ENCODE measurements around a stretch of chr4.

GRCh38 chr4:80202570-80203754 is 5.7 kb downstream of the PRDM8 start:
- PRO-cap, result unidirectional peak, minus-strand start at chr4:80203318

GRCh38 chr4:80237766-80238466 is 28.5 kb upstream of the FGF5 start:
- PRO-cap, result no peak

DNA sequence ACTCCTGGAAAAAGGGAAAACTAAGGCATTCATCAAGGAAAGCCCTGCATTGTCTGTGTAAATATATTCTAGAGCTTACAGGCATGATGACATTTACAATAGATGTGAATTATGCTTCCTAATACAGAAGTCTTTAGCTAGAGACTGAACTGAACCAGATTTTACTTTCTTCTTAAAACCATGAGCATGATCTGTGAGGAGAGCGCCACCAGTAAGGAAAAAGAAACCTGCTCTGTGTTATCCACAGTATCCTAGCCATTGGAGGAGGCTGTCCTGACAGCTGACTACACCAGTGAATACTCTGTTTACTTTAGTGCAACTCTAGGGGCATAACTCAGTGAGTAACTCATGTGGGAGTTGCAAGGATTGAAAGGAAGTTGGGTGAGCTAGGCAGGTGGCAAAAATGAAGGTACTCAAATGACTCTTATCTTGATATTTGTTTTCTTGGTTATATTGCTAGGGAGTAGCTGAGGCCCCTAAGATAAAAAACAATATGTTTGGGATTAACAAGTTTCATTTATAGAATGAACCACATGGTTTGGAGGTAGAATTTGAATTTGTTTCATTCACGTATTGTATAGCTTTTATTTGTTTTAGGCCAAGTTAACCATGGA is 2.3 kb downstream of the BMP3 start:
- PRO-cap, result no peak

GRCh38 chr4:81164501-81165167 is 50.4 kb downstream of the PRKG2 start:
- PRO-cap, result no peak

DNA sequence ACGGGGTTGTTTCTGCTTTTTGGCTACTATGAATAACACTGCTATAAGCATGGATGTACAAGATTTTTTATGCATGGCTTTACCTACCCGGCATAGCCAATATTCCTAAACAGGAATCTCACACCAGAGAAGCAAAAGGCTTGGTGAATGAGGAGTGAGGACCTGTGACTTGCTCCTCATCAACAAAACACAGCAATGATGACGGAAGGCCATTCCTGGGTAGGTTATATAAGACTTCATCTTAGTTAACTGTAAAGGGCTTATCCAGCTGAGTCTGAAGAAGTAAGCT is 19.3 kb downstream of the PRKG2 start:
- PRO-cap, result unidirectional peak, minus-strand start at position 187 of the sequence

DNA sequence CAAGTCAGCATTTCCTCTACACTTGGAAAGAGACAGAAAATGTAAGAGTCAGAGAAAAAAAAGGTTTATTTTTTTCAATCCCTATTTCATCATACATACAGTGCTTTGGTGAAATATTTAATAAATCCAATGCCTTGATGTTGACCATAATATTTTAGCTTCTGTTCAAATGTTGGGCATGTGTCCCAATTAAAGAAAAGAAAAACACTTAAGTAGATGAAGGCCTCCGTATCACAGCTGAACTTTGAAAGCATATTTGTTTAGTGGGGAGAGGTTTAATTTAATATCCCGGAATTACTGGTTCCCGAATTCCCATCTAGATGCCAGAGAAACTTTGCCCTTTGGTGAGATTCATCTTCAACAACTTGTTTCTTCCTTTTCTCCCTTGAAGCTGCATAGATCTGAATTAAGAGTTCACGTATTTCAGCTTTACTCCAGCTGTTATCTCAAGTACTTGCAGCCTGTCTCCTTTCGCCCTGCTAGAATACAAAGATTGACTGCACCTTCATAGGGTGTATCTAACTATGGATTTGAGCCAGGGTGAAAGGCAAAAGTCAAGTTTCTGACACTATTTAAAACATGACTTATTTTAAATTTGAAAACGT is 5.7 kb downstream of the RASGEF1B start:
- PRO-cap, result no peak

DNA sequence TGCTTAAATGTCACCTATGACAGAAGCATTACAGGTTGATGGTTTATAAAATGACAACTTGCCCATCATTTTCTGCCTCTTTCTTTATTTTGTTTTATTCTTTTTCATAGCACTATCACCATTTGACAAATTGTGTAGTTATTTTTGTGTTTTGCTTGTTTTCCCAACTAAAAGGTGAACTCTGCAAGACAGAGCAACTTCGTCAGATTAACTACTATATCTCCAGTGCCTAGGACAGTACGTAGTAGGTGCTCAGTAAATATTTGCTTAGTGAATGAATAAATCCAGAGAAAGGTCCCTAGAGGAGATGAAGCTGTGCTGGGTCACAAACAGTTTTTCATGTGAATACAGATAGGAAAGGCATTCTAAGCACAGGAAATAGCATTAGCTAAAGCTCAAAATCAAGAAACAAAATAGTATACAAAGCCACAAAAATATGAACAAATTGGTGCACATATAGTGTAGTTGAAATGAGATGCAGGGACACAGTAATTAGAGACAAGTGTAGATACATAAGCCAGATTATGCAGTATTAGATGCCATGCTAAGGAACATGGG is 154.3 kb upstream of the RASGEF1B start:
- PRO-cap, result no peak

- PRO-cap, result no peak
These were observed 204.9 kb upstream of the RASGEF1B start for GRCh38 chr4:81676625-81676899.

GRCh38 chr4:82421849-82422183 is 8.4 kb downstream of the HNRNPDL start:
- PRO-cap, result no peak

DNA sequence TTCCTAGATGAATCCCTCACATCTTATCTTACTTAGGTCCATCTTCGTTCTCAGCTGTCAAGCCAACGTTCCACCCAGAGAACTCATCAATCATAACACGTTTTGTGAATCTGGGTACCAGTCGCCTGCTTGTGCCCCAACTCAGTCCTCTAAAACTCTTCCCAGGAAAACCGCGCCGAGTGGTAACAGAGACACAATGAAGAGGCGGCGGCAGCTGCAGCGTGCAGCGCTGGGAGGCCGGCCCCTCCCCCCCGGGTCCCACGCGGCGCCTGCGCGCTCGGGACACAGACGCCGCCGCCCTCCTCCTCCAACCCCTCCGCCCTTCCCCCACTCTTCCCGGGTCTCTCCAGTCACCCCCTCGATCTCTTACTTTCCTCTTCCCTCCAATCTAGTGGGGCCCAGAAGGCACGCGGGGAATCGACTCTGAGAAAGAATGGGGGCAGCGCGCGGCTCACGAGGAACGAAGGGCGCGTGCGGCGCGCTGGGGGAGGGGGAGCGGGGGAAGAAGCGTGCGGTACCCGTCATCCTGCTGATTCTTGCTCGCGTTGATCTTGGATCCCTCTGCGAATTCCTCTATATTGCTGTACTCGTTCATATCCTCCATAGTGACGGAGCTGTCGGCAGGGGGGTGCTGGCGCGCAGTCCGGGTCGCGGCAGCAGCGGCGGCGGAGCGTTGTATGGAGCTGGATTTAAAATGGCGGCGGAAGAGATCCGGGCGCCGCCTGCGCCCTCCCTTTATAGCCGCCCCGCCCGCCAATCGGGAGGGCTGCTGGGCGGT is 1.3 kb downstream of the HNRNPDL start:
- PRO-cap, result bidirectional peak, plus-strand start at position 287 of the sequence, minus-strand start at position 306 of the sequence; bidirectional peak, plus-strand start outside the sequence, minus-strand start at position 709 of the sequence

DNA sequence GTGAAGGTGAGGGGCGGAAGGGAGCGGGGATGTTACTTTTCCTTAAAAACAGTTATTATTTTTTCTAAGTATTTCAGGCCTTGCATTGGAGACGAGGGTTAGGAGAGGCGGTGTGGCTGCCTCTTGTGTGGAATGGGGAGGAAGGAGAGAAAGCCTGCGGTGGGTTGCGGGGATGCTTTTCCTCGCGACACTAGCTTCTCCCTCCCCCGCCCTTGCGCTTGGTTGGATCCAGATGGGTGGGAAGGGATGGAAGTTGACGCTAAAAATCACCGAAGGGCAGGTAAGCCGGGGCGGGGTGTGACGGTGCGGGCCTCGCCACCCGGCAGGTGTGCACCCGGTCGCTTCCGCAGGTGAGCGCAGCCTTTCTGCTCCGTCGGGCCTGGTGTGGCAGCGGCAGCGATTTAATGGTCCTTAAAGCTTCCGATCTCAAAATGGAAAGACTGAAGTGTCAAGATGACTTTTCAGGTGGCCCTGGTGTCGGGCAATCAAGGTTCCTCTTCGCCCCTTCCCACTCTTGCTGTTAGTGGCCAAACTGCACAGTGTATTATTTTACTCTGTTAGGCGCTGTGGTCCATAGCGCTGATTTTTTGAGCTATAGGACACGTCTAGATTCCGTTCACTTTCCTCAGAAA is 634 bp downstream of the ENOPH1 start:
- PRO-cap, result no peak

DNA sequence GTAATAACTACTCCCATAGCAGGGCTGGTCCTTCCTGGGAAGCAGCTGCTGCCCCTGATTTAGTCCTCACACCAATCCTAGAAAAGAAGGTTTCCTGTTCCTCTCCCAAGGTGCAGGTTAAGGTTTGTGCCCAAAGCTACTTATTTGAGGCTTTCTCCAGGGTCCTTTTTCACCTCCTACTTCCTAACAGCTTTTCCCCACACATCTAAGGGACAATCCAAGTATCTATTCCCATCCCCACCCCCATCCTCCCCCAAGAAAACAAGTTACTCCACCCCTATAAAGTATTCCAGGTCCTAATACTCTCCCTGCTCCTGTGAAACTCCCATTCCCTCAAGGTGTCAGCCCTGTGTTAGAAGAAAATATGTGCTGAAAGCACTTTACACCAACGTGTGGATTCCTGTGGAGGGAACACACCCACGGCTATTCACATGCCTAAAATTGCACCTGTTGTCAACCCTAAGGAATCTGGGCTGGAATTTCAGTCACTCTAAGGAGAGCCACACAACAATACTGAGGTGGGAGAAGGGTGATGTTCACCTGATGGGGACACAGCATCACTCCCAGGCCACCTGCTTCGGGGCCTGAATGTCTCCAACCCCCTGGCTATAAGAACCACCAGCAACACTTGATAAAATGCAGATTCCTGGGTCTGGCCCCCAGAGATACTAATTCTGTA is 16.1 kb downstream of the SCD5 start:
- PRO-cap, result no peak

- PRO-cap, result no peak
These were observed 848 bp downstream of the SCD5 start for GRCh38 chr4:82797711-82798185.

- PRO-cap, result no peak
These were observed 558 bp upstream of the THAP9 start for GRCh38 chr4:82900022-82900332.

GRCh38 chr4:83212227-83213140 is 72.1 kb downstream of the COQ2 start:
- PRO-cap, result no peak

DNA sequence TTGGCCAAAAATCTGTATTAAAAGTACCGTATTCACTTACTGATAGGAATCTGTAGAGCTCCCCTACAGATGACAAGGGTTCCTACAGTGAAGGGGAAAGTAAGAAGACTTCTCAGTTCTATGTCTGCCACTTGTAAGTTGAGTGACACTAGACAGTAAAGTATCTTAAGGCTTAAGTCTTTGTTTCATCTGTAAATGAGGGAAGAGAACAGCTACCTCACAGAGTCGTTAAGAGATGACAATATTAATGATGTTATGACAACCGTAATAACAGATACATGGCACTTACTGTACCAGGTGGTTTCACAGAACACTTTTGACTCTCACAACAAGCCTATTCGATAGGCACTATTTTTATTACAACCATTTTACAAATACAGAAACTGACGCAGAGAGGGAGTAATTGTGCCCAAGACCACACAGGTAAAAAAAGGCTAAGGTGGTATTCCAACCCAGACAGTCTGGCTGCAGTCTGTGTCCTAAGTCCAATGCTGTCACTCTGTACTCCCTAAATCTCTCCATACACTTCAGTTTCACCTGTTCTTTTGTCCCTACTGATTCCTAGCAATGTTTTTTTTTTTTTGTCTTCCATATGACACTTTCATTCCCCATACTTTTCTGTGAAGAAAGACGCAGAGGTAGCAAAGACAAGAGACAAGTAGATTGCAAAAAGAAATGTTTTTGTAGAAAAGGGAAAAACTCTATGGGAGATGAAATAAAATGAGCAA is 3.0 kb downstream of the COQ2 start:
- PRO-cap, result no peak

DNA sequence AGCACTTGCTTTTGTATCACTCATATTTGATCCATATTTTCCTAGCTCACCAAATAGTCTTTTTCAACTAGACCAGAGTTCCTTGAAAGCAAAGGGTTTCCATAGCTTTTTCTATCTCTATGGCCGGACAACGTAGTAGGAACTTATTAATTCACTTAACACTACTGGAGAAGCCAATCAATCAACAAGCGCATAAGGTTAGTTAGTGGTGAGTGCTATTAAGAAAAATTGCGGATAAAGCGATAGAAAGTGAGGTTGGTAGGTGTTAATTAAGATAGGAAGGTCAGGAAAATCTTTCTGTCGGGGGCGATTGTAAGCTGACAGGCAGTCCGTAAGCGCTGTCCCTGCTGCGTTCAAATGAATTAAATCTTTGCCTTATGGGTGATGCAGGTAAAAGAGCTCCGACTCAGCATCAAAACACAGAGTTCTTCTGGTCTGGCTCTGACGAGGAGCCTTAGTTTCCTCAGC is 982 bp downstream of the COQ2 start:
- PRO-cap, result no peak

DNA sequence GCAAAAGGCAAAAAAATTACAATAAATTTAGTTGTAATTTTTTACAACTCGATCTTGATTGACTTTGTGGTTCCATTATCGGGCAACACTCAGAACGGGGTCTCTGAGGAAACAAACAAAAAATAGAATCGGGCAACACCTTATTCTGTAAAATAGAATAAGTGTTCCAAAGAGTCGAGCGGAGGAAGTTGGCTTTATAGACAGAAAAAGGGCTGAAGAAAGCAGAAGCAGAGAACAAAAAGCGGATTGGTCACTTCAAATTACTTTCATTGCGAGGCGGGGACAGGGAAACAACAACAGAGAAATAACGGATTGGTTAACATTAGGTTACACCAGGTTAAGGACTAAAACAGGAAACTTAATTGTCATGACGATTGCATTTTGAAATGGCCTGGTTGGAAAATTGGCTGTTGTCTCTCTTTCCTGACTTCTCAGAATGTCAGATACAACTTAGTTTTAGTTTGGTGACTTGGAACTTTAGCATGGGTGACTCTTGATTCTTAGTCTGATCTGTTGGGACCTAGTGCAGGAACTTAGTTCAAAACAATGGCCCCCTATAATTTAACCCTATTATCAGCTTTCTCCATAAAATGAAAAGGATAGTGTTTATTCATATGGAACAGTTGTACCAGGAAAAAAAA is 489 bp upstream of the COQ2 start:
- PRO-cap, result no peak

- PRO-cap, result no peak
These were observed 650 bp downstream of the GPAT3 start for GRCh38 chr4:83536677-83536838.

DNA sequence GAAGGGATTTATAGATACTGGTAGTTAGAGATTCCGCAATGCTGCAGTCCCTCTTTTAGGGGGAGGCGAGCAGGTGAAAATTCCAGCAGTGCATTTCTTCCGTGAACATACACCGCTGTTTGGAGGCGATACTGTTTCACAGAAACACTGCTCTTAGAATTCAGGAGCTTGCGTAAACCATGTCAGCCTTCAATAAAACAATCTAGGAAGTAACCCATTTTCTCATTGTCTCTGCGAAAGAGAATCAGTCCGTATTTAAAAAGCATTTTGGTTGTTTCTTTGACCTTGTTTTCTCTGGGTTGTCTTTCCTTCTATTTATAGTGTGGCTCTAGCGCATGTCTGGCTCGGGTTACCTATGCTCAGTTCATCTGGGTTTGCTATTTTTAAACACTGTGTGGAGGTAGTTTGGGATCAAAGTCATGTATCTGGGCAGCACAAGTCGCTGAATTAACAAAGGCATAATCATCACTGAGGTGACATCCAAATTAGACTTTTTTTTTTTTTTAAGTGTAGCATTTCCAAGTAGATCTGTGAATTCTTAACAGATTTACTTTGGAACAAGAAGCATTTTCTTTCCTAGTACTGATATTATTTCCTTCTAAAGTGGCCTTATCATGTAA is 90.5 kb downstream of the GPAT3 start:
- PRO-cap, result no peak

Measured in pulmonary artery (tissue), 1 donor.